ENCODE results near the genes FZD10 and RIMBP2.

GRCh38 chr12:124749882-124750536, 113.7 kb downstream of the SCARB1 start:
- PRO-cap = no peak
- RAMPAGE, long total RNA = no peak

DNA sequence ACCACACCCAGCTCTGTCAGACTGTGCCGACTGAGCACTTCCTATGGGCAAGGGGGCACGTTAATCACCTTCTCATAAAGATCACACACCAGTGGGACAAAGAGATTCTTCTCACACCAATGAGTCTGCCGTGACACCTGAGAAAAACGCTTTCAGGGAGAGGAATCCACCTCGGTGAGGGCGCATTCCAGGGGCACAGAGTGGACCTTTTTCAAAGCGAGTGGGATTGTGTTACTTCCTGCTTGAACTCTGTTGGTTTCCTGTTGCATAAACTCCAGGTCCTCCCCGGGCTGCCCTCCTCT, 17.5 kb upstream of the SCARB1 start:
- PRO-cap = no peak
- RAMPAGE, long total RNA = no peak

GRCh38 chr12:124915573-124916194, 1.2 kb upstream of the UBC start:
- PRO-cap = no peak
- RAMPAGE, long total RNA = no peak

- PRO-cap = no peak
- RAMPAGE, long total RNA = no peak
These were observed 42.5 kb upstream of the TMEM132B start for GRCh38 chr12:125143385-125144329.

GRCh38 chr12:126165889-126166543, 979.8 kb downstream of the TMEM132B start:
- PRO-cap = no peak
- RAMPAGE, long total RNA = no peak

DNA sequence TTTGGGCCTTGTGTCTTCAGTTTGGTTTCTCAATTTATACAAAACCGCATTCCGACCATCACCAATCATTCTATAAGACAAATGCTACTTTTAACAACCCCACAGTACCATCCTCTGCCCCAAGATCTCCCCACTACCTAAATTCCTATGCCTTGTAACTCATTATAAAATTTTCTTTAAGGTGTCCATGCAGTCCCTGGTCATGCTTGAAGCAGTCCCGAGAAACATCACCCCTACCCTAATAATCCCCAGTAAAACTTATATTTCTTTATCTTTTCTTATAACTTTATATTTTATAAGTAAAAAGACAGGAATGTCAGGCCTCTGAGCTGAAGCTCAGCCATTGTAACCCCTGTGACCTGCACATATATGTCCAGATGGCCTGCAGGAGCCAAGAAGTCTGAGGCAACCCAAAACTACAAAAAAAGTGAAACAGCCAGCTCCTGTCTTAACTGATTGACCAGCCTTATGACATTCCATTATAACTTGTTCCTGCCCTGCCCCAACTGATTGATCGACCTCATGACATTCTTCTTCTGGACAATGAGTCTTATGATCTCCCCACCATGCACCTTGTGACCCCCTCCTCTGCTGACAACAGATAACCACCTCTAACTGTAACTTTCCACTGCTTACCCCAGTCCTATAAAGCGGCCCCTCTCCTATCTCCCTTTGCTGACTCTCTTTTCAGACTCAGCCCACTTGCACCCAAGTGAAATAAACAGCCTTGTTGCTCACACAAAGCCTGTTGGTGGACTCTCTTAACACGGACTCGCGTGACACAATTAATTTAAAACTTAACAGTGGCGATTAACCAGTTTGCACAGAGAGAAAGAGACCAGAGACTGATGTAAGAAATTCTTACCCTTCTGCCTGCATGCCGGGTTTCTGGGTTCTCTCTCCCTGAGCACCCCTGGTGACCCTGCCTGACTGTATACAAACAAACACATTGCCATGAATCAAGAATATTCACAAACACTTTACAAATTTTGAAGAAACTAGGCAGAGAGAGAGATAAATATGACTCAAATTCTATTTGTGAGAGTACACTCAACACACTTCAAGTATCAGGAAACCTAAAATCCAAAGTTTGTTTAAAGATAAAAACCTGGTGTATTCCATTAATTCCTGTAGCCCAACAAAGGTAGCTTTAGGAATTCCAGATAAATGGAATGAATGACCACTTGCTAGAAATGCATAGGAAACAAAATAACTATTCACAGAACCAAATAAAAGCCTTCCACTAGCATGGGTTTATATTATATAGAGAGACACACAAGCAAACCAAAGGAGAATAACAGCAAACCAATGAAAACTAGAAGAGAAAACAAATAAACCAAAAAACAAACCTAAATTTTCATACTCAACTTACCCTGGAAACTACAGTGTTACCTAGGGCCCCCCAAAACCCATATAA, 1109.2 kb upstream of the TMEM132C start:
- PRO-cap = no peak
- RAMPAGE, long total RNA = no peak

- PRO-cap = no peak
- RAMPAGE, long total RNA = no peak
These were observed 240.0 kb upstream of the TMEM132C start for GRCh38 chr12:128026609-128027784.

DNA sequence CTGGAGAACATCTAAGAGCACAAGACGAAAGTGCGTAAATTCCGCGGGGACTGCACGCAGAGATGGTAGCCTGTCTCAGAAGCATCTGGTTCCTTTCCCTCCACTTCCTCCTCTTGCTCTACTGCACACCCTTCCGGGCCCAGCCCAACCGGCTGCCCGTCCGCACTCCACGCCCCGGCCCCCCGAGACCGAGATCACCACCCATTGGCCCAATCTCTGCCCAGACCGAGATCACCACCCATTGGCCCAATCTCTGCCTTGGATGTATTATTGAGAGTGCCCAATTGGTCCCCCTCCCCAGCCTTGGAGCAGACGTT, 75.7 kb upstream of the TMEM132C start:
- PRO-cap = no peak
- RAMPAGE, long total RNA = no peak

GRCh38 chr12:128361586-128362198, 94.7 kb downstream of the TMEM132C start:
- PRO-cap = no peak
- RAMPAGE, long total RNA = no peak

- PRO-cap = no peak
- RAMPAGE, long total RNA = no peak
These were observed 98.8 kb downstream of the TMEM132C start for GRCh38 chr12:128365525-128366440.

DNA sequence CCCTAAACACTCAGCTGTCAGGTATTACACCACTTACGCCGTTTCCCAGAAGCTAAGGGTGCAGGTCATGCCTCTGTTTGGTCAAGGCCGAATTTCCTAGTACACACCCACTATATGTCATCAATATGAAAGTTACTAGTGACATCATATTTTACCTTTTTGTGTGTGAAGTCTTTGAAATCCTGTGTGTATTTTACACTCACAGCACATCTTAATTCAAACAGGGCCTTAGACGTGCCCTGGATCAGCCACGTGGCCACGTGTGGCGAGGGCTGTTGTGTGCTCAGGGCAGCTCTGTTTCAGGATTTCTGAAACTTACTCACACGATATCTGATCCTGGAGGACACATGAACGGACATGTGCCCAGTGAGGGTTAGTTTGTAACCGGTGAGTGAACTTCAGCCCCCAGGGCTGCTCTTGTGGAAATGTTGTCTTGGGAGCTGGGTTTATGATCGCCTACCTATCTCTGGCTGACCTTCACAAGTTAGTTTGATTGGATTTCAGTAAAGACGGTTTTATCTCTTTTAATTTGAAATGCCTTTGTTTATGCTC, 51.9 kb downstream of the GLT1D1 start:
- PRO-cap = no peak
- RAMPAGE, long total RNA = no peak

GRCh38 chr12:130132999-130133571, 29.2 kb upstream of the FZD10 start:
- PRO-cap = no peak
- RAMPAGE, long total RNA = no peak

DNA sequence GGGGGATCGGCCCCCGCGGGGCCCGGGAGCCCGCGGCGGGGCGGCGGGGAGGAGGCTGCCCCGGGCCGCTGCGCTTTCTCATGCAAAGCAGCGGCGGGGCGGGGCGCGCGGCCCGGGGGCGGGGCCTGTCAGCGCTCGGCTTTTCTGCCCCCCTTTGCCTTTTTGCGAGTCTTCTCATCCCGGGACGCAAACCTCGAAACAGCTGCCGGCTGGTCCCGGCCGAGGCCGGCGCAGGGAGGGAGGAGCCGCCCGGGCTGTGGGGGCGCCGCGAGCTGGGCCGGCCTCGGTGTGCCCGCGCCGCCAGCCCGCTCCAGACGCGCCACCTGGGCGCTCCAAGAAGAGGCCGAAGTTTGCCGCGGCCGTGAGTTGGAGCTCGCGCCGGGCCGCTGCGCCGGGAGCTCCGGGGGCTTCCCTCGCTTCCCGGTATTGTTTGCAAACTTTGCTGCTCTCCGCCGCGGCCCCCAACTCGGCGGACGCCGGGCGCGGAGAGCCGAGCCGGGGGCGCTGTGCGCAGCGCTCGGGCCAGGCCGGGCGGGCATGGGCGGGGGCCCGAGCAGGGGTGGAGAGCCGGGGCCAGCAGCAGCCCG, at the start of gene FZD10:
TSS of gene FZD10 (plus strand) at position 171 of the 587 bp plus-strand sequence.
- PRO-cap = bidirectional peak, plus-strand start at position 225 of the sequence, minus-strand start at position 77 of the sequence
- RAMPAGE, long total RNA = no peak

DNA sequence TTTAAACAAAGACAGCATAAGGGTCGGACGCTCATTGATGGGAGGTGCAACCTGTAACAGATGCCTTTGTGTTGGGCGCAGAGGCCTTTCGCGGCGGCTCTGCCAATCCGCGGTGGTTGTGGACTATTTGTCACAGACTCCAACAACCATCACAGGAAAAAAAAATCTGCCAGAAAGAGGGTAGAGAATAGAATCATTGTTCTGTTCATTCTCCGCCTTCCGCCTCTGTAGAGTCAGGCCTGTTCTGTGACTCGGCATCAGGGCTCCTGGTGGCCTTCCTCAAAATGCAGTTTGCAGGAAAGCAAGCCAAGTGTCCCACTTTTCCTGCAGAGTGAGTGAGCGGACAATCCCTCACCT, 83.1 kb upstream of the PIWIL1 start:
- PRO-cap = no peak
- RAMPAGE, long total RNA = no peak

- PRO-cap = no peak
- RAMPAGE, long total RNA = no peak
These were observed 154.0 kb downstream of the PIWIL1 start for GRCh38 chr12:130491575-130492232.

DNA sequence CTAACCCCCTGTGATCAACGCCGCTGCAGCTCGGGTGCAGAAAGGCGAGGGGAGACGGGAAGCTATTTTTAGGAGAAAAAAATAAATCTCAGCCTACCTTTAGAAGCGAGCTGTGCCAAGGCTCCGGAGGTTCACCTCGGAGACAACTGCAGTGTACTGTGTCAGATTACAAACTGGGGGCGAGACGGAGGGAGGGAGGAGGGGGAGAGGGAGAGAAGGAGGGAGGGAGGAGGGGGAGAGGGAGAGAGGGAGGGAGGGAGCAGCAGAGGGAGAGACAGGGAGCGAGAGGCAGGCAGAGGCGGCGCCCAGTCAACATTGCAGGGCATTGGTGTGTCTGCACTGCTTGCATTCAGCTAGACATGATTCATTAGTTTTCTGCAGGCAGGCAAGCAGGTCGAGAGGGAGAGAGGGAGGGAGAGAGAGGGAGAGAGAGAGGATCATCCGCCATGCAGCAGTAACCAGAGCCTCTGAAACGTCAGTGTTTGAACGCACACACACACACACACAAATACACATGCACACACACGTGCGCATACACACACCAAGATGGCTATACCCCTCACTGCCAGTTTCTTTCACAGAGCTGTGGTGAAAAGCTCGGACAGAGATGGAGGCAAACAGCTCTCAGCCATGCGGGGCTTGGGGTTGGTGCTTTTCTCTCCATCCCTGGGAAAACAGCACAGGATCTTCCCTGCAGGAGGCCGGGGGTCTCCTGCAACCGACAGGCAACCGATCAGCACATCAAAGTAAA, at the start of gene RIMBP2:
TSS of gene RIMBP2 (minus strand) at position 175 of the 751 bp plus-strand sequence.
- PRO-cap = no peak
- RAMPAGE, long total RNA = no peak

- PRO-cap = no peak
- RAMPAGE, long total RNA = no peak
These were observed 60.2 kb upstream of the RIMBP2 start for GRCh38 chr12:130775972-130776962.

DNA sequence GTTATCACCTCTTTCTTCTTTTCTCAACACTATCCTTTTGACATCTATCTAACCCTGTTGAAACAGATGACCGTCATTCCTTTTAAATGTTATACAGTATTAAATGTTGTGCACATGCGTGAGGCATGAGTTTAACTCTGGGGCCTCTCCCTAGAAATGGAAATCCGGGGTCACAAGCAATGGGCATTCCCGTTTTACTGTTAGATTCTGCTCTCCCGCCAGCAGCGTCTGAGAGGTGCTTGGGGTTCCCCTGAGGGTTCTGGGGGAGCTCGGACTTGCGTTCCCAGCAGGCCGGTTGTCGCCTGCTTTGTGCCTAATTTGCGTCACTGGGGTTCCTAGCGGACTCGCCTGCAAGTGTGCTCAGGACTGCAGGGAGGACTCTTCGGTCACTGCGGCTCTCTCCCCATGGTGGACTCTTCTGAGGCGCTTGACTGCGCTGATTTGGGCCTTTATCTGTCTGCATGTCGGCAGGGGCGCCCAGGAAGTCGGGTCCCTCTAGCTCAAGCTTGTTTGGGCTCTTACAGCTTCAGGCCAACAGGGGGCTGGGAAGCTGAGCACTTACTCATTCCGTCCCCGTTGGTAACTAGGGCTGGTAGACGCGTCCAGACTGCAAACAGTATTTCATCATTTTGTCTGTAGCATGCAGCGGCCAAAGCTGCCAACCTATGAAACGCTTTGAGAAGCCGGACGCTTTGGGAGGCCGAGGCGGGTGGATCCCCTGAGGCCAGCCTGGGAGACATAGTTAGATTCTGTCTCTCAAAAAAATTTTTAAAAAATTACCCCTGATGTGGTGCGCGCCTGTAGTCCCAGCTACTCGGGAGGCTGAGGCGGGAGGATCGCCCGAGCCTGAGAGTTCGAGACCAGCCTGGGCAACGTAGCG, 1.1 kb upstream of the RAN start:
- PRO-cap = no peak
- RAMPAGE, long total RNA = no peak

- PRO-cap = no peak
- RAMPAGE, long total RNA = no peak
These were observed 20.5 kb upstream of the ADGRD1 start for GRCh38 chr12:130933050-130933669.

DNA sequence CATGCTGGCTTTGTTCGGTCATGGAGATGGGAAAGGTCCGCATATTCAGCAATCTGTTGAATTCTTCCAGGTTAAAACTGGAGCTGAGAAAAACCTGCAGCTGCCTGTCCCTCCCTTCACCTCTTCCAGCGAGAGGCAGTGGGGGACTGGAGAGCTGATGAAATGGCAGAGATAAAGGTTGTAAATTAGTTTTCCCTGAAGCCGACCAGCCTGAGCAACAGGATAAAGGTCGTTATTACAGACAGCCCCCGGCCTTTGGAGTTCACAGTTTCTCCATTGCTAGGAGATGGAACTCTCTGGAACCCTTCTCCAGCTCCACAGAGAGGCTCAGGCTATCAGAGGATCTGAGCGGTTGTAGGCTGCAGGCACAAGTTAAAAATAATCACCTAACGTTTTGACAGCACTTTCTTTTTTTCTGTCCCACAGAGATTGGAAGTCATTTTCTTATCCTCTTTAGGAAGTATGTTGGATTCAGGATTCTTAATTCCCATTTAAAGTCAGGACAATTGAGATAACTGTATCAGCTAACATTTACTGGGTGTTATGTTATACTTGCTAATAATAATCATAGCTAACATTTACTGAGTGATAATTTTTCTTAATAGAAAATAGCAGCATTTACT, 1.1 kb upstream of the ADGRD1 start:
- PRO-cap = bidirectional peak, plus-strand start at position 375 of the sequence, minus-strand start at position 346 of the sequence
- RAMPAGE, long total RNA = no peak

Data from urinary bladder (tissue), 3 donors.